Gastroesophageal sphincter (tissue), 4 donors: ENCODE data around the genes AIDA and CAPN8.

- PRO-cap: no peak
- RAMPAGE, long total RNA, 4 experiments: no peak in any of the 4 experiments
Measured at GRCh38 chr1:221829426-221830167, 87.7 kb upstream of the DUSP10 start.

DNA sequence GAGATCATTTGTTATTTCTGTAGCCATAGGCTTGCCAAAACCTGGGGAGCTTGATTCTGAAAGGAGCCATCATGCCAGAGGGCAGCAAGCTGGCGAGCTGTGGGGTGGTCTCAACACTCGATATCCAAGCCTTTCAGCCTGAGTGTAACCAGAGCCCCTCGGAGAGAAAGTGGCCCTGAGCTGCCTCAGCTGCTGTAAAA lies 298.4 kb upstream of the DUSP10 start:
- PRO-cap: no peak
- RAMPAGE, long total RNA, 4 experiments: no peak in any of the 4 experiments

DNA sequence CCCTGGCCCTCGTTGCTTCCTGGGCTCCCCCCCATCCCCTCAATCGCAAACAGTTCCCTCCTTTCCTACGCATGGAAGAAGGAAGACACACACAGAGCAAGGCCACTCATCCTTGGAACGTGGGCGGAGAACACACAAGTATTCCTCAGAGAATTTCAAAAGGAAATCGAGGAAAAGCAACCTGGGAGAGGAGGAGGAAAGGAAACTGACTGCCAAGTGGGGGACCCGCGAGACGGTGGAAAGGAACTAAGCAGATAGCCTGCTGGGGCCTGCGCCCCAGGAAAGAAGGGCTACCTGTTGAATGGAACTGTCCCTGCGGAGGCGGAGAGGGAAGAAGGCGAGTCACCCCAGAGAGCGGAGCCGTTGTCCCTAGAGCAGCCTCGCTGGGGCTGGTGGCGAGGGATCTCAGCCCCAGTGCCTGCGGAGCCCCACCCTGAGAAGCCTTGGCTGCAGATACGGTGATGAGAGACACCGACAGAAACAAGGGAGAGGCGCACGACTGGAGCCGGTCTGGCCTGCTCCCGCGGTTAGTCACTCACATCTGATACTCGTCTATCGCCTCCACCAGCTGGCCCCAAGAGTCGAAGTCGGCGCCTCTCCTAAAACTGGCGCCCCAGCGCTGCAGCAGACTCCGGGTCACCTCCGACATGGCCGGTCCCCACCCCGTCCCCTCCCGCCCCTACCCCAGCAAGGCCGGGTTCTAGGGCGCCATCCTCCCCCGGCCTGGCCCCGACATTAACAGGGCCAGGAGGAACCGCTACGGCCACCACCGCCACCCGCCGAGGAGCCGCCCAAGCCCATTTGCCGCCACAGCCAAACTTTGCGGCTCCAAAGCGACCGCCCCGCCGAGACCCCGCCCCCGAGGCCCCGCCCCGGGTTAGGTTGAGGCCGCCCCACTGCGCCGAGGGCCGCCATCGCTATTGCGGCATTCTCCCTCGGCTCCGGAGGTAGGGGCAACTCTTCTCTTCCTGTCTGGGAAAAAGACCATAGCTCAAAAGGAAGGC lies at the start of gene AIDA:
TSS of gene AIDA (minus strand) at position 823 of the 1,004 bp plus-strand sequence.
- PRO-cap: bidirectional peak, plus-strand start at position 471 of the sequence, minus-strand start at position 457 of the sequence; unidirectional peak, minus-strand start at position 501 of the sequence; unidirectional peak, minus-strand start at position 550 of the sequence; bidirectional peak, plus-strand start outside the sequence, minus-strand start at position 803 of the sequence
- RAMPAGE, long total RNA, 4 experiments: start-site peak on the plus strand in 3 of 4 experiments, centred at positions 890 to 900 of the sequence, 39 to 96 reads per replicate; start-site peak on the minus strand in 4 of 4 experiments, centred at positions 613 to 819 of the sequence, 10 to 113 reads per replicate

DNA sequence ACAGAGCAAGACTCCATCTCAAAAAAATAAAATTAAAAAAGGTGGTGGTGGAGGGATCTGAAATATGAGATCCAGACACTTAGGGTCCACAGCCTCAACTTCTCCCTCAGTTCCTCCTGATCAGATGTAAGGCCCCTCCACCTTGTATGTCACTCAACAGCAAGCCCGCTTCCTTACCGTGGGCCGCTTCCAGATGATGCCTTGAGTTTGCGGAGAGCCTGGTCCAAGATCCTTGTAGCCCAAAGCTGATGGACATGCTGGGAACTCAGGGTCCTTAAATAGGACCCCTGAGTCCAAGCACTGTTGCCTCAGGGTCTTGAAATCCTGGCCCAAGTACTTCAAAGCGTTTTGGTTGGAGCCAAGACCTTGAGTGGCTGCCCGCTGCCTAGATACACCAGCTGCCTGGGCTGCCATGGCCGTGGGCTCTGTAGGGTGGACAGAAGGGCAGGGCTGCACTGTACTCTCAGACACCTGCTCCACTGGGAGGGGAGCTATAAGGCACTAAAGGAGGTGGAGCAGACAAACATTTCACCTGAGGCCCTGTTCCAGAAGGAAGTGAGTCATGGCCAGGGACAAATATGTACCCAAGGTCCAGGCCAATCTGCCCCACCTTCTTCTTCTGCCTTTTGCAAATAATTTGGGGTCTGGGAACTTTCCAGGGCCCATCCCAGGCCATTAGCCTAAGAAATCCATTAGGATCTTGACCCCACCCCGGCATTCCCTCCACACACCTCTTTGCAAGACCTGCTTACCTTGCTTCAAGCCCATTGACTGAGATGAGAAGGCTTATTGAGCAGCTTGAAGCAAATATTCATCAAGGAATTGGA lies at the start of gene CAPN8:
TSS of gene CAPN8 (minus strand) at position 469 of the 827 bp plus-strand sequence.
- PRO-cap: no peak
- RAMPAGE, long total RNA, 4 experiments: start-site peak on the minus strand in 1 of 4 experiments, centred at position 434 of the sequence, 5 reads per replicate

DNA sequence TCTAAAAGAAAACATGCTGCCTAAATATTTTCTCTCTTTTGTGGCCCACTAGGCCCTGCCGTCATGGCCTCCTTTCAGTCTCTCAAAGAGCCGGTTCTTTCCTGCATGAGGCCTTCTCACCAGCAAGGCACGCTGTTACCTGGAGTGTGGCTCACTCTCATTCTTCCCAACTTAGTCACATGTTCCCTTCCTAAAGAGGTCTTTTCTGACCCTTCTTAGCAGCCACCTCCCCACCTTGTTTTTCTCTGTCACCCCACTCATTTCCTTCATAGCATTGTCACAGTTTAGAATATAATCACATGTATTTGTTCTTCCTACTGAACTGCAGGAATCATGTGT lies 1.5 kb downstream of the CAPN2 start:
- PRO-cap: unidirectional peak, minus-strand start at position 131 of the sequence
- RAMPAGE, long total RNA, 4 experiments: no peak in any of the 4 experiments

- PRO-cap: bidirectional peak, plus-strand start at chr1:223748969, minus-strand start at chr1:223748965
- RAMPAGE, long total RNA, 4 experiments: no peak in any of the 4 experiments
Measured at GRCh38 chr1:223748670-223749535, 36.6 kb downstream of the CAPN2 start.

GRCh38 chr1:223827072-223827768 lies 18.5 kb downstream of the TP53BP2 start:
- PRO-cap: no peak
- RAMPAGE, long total RNA, 4 experiments: no peak in any of the 4 experiments

DNA sequence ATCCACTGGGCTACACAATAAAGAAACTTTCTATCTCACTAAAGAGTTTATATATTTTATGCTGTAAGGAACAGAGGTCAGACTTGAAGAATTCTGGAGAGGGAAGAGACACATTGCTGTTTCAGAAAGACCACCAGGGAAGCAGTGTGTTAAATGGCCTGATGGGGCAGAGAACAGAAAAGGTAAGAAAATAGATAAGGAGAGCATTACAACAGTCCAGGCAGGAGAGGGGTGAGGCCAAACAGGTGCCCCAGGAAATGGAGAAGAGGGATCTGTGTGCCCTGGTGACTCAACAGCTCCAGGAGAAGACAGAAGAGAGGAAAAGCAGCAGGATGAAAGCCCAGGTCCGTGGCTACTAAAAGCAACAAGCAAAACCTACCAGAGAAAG lies 9.2 kb downstream of the TP53BP2 start:
- PRO-cap: no peak
- RAMPAGE, long total RNA, 4 experiments: no peak in any of the 4 experiments

DNA sequence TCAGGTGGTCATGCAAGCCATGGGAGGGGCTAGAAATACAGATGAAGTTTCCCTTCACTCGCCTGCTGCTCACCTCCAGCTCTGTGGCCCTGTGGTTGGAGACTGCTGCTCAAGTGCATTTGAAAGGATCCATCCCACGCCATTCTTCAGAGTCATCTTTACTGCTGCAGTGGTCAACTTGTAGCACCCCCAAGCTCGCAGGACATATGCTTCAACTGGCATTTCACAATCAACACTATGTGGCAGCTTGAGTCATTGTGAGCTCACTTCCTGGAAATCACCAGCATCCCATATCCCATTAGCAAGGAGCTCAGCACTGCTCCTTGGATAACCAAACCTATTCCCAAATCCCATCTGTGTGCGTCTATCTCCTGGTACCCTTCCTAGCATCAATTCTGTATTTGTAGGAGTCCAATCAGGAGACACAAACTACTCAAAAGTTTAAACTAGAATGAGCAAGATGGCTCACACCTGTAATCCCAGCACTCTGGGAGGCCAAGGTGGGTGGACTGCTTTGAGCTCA lies 116.3 kb upstream of the TP53BP2 start:
- PRO-cap: no peak
- RAMPAGE, long total RNA, 4 experiments: start-site peak on the minus strand in 1 of 4 experiments, centred at position 158 of the sequence, 10 reads per replicate

DNA sequence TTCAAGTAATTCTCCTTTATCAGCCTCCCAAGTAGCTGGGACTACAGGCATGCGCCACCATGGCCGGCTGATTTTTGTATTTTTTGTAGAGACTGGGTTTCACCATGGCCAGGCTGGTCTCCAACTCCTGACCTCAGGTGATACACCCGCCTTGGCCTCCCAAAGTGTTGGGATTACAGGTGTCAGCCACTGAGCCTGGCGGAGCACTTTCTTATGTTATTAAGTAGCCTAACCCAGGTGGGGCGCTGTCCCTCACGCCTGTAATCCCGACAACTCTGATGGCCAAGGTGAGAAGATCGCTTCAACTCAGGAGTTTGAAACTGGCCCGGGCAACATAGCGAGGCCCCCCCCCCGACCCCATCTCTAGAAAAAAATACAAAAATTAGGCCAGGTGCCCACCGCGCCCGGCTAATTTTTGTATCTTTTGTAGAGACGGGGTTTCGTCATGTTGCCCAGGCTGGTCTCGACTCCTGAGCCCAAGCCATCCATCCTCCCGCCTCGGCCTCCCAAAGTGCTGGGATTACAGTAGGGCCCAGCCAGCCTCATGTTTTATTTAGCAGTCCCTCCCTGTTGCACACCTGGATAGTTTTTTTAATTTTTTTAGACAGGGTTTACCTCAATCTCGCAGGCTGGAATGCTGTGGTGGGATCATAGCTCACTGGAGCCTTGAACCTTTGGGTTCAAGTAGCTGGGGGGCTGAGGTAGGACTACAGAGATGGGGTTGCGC lies 122.1 kb upstream of the FBXO28 start:
- PRO-cap: no peak
- RAMPAGE, long total RNA, 4 experiments: no peak in any of the 4 experiments

GRCh38 chr1:223998329-223999086 lies 115.4 kb upstream of the FBXO28 start:
- PRO-cap: no peak
- RAMPAGE, long total RNA, 4 experiments: no peak in any of the 4 experiments

- PRO-cap: no peak
- RAMPAGE, long total RNA, 4 experiments: no peak in any of the 4 experiments
Measured at GRCh38 chr1:224195098-224195630, 12.1 kb downstream of the DEGS1 start.

GRCh38 chr1:224339714-224340357 lies 9.9 kb upstream of the NVL start:
- PRO-cap: no peak
- RAMPAGE, long total RNA, 4 experiments: no peak in any of the 4 experiments

DNA sequence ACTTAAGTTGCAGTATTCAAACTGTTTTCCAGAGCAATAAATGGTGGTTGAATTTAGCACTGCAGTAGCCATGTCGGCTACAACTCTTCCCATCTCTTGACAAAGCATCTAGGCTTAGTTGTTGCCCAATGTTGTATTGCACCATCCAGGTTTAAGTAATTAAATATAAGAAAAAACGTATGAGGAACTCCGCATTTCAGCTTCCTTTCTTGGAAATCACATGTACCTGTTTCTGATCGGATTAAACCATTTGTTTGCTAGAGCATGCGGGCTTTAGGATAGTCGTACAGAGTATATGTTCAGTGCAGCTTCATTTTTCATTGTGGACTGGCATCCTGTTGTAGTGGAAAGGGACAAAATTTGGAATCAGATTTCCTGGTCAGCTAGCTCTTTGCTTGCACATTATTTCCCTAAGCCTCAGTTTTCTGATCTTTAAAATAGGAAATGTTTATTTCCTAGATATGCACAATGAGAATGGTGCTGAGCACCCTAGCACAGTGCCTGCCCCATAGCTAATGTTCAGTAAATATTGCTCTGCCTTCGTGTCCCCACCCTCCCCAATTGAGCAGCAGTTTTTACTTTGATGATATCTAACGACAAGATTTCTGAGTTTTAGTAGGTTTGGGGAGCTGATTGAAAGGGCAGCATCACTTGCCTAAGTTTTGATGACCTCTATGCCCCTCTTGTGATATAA lies 1.2 kb downstream of the CNIH4 start:
- PRO-cap: no peak
- RAMPAGE, long total RNA, 4 experiments: no peak in any of the 4 experiments

DNA sequence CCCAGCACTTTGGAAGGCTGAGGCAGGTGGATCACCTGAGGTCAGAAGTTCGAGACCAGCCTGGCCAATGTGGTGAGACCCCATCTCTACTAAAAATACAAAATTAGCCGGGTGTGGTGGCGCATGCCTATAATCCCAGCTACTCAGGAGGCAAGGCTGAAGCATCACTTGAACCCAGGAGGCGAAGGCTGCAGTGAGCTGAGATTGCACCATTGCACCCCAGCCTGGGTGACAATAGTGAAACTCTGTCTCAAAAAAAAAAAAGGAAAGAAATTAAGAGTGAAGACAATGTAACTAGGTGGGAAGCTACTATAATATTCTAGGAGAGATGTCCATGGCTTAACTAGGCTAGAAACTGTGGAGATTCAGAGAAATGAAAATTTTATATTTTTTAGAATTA lies 12.1 kb downstream of the WDR26 start:
- PRO-cap: no peak
- RAMPAGE, long total RNA, 4 experiments: no peak in any of the 4 experiments

GRCh38 chr1:224431377-224431854 lies 3.2 kb downstream of the WDR26 start:
- PRO-cap: no peak
- RAMPAGE, long total RNA, 4 experiments: no peak in any of the 4 experiments

- PRO-cap: unidirectional peak, minus-strand start at chr1:224435380; unidirectional peak, minus-strand start at chr1:224435575
- RAMPAGE, long total RNA, 4 experiments: no peak in any of the 4 experiments
Measured at GRCh38 chr1:224435265-224436029, 850 bp upstream of the WDR26 start.

GRCh38 chr1:224503189-224504021 lies 68.8 kb upstream of the WDR26 start:
- PRO-cap: bidirectional peak, plus-strand start at chr1:224503269, minus-strand start at chr1:224502959; bidirectional peak, plus-strand start at chr1:224503879, minus-strand start at chr1:224503743
- RAMPAGE, long total RNA, 4 experiments: no peak in any of the 4 experiments

DNA sequence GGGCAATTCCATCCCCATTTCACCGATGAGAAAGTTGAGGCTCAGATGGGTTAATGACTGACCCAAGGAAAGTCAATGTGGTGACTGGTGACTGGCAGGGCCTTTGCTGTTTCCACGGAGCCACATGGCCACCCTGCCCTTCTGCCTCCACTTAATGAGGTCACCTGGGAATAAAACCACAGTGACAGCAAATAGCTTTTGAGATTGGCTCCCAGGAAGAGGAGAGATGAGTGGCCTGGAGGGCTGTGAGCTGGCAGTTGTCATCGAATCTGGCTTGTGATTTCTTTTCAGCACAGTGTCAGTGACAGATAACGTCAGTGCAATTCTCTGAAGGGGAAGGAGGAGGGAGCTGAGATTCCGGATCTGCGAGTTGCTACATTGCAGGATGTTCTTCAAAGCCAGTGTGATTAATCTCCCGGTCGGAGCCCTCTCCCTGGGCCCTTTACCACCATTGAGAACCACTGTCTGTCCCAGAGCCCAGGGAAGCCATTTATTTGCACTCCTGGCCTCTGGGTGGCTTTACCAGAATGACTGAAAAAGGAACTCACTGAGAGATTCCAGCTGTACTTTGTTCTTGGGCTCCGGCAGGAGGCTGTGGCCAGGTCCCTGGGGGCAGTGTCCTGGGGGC lies 117.2 kb downstream of the CNIH3 start:
- PRO-cap: no peak
- RAMPAGE, long total RNA, 4 experiments: no peak in any of the 4 experiments

- PRO-cap: no peak
- RAMPAGE, long total RNA, 4 experiments: no peak in any of the 4 experiments
Measured at GRCh38 chr1:225441791-225442209, 14.0 kb upstream of the LBR start.